ENCODE measurements around a stretch of chr17.

GRCh38 chr17:82603380-82604816, 44.3 kb downstream of the WDR45B start:
- RRBS, result no CpG with 5 or more reads among the region's 39 CpGs

- RRBS, result no CpG with 5 or more reads among the region's 14 CpGs
Observed at GRCh38 chr17:82629189-82630061, 18.8 kb downstream of the WDR45B start.

- RRBS, result 62% methylated on average over 3 of the region's 11 CpGs
Observed at GRCh38 chr17:82702942-82703179, 4.4 kb upstream of the RAB40B start.

- RRBS, result no CpG with 5 or more reads among the region's 23 CpGs
Observed at GRCh38 chr17:82793773-82794580, 42.1 kb downstream of the TBCD start.

GRCh38 chr17:82890848-82891703, 51.3 kb upstream of the ZNF750 start:
- RRBS, result 90% methylated on average over 6 of the region's 31 CpGs

- RRBS, result no CpG with 5 or more reads among the region's 19 CpGs
Observed at GRCh38 chr17:82911755-82912320, 72.0 kb upstream of the ZNF750 start.

GRCh38 chr17:83074984-83075824, 4.2 kb upstream of the METRNL start:
- RRBS, result 100% methylated on average over 1 of the region's 35 CpGs

GRCh38 chr17:83080470-83081105, 1.2 kb downstream of the METRNL start:
- RRBS, result 2% methylated on average over 36 of the region's 93 CpGs

- RRBS, result 94% methylated on average over 28 of the region's 57 CpGs
Observed at GRCh38 chr17:83084543-83085508, 5.4 kb downstream of the METRNL start.

- RRBS, result no CpG with 5 or more reads among the region's 32 CpGs
Observed at GRCh38 chr17:83085625-83086491, 6.4 kb downstream of the METRNL start.

DNA sequence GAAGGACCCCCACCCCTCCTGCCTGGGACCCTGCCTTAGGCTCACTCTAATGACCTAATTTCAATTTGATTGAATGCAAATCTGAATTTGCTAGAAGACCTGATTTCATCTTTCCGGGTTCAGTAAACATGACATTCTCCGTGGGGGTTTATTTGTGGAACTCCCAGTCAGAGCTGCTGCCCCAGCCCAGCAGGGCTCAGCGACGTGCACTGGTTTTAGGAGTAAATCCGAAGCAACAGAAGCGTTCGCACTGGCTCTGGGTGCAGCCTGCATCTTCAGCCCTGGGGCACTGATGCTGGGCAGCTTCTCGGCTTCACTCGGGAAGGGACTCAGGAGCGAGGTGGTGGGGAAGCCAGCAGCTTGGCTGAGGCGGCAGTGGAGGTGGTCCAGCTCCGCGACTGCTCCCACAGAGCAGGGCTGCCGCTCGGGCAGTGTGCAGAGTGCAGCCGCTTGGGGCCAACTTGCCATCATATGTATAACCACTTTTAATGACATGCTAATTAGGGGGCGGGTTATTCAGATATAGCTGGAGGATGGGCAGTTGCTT, 26.5 kb downstream of the METRNL start:
- RRBS, result no CpG with 5 or more reads among the region's 17 CpGs

DNA sequence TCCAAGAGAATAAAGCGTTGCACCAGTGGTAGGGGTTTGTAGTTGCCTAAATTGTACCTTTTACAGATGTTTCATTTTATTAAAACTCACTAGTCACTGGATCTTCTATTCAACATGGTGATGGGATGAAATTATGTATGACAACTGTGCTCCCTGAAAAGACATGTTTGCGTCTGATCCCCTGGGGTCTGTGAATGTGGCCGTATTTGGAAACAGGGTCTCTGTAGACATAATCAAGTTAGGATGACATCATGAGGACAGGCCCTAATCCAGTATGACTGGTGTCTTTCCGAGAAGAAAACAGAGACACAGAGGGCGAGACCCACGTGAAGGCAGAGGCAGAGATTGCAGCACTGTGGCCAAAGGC, 27.4 kb downstream of the METRNL start:
- RRBS, result no CpG with 5 or more reads among the region's 6 CpGs

DNA sequence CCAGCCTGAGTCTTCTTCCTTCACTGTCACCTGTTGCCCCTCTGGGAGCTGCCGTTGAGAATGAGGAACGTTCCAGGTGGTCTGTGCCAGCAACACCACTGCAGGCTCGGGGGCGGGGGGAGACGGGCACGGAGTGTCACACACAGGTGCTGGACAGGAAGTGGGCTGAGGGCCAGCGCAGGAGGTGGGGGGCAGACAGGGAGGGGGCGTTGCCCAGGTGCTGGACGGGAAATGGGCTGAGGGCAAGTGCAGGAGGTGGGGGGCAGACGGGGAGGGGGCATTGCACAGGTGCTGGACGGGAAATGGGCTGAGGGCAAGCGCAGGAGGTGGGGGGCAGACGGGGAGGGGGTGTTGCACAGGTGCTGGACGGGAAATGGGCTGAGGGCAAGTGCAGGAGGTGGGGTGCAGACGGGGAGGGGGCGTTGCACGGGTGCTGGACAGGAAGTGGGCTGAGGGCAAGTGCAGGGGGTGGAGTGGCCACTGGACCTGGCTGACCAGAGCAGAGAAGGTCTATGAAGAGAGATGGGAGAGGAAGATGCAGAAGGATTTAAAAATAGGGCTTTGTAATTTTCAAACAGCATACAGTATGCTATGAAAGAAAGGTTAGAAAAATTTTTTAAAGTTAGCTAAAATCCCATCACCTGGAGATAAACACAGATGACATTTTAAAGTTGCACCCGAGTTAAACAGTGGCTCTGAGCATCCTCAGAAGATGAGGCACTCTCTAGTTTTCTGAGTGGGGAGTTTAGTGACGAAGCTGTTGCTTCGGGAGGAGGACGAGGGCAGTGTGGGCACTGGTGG, 28.5 kb downstream of the METRNL start:
- RRBS, result no CpG with 5 or more reads among the region's 21 CpGs

- RRBS, result no CpG with 5 or more reads among the region's 11 CpGs
Observed at GRCh38 chr17:83194984-83195403, 115.6 kb downstream of the METRNL start.